Tongue (tissue), 2 donors: Measurements from ENCODE around the gene ZNF669.

DNA sequence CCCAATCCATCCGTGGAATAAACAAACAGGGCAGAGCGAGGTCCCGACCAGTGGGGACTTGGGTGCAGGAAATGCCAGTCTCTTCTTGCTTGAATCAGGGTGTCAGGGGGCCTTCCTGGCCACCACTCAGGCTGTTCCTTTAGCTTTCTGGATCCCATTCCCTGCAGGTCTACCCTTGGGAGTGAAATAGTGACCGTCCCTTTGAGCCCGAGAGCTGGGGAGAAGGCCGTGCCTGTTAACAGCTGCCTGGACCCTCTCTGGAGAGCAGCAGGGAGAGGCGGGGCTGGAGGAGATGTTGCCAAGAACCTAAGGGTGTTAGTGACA is 444.0 kb downstream of the KIF26B start:
- RAMPAGE, long total RNA, result no peak

GRCh38 chr1:246591442-246592149 is 25.3 kb downstream of the CNST start:
- RAMPAGE, long total RNA, result no peak

GRCh38 chr1:246650962-246651326 is 73.3 kb upstream of the SCCPDH start:
- RAMPAGE, long total RNA, result no peak

- RAMPAGE, long total RNA, result no peak
Observed at GRCh38 chr1:246689563-246690032, 34.6 kb upstream of the SCCPDH start.

DNA sequence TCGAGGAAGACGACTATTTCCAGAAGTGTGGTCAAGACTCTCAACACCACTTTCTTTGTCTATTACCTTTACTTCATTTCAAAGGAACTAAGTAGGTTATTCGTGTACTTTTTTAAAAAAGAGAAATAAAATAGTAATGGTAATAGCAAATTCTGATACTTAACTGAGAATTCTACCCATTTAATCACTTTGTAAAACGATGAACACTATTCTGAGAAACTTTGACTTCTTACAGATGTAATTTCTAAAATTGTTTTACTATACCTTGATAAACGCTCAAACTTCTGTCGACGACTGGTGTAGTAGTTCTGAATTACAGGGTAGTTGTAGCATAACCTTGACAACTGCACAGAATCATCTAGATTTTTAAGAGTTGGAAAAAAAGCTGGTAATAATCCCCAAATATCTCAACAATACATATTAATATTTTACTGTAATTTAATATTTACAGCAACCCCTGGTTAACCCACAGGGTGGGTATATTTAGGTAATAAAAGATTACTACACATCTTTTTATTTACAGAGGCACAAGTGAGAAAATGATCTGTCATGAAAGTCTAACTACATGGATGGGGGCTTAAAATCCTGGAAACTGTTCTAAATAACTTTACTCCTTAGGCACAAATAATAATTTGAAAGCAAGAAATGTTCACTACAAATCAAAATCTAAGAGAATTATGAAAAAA is 41.9 kb downstream of the AHCTF1 start:
- RAMPAGE, long total RNA, result no peak

DNA sequence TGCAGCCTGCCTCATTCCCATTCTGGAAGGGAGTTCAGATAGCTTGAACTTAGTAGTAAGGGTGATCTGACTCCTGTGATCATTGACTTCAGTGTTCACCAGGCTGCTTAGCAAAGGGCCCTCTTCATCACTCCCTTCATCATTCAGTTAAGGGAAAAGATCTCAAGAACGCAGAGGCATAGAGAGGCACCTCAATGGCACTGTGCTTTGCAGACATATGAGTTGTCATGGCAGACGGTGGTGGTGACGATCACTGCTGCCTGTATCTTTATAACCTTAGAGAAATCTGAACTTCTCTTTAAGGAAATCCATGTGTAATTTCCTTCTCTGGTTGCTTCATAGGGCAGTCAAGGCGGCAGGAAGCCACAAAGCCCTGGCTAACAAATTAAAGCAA is 30.0 kb upstream of the AHCTF1 start:
- RAMPAGE, long total RNA, result no peak

DNA sequence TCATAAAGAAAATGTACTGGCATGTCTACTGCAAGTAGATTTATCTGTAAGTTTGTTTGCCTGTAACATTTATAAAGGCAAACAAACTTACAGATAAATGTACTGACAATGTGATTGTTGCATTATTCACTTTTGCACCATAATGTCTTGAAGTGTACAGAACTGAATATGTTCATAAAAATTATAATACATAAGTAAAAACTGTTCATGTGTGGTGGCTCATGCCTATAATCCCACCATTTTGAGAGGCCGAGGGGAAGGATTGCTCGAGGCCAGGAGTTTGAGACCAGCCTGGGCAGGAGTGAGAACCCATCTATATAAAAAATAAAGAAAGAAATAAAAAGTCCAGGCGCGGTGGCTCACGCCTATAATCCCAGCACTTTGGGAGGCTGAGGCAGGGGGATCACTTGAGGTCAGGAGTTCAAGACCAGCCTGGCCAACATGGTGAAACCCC is 11.0 kb downstream of the ZNF695 start:
- RAMPAGE, long total RNA, result no peak

DNA sequence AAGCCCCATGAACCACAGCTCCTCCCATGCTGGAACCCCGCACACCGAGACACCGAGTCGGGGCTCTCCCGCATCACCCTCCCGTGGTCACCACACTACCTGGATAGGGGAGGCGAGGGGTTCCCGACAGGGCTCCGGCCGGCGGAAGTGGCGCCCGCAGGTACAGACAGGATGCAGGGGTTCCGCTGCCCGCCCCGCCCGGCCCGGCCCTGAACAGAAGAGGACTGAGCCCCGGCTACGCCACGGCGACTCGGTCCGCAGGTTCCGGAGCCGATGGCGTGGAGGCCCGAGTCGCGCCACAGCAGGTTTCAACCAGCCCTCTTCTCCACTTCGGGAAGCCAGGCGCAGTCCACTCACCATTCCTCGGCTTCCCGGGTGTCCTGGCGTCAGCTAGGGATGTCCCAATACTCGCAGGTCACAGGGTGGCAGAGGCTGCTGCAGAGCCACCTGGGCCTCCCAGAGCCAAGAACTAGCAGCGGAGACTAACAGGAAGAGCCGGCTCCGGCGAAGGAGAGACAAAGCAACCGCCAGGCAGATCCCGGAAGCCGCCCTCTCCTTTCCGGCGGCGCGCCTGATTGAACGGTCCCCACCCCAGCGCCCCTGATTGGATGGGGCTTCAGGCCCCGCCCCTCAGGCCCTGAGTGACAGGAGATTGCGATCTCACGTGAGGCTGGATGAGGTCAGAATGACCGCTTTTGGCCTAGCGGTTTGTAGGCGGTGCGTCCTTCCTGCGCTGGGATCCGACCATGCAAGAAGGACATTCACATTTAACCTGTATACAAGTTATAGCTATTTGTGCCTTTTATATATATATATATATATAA is at the start of gene ZNF669:
ZNF669 (minus strand) TSS at position 517 of the 824 bp plus-strand sequence.
- RAMPAGE, long total RNA, result no peak

- RAMPAGE, long total RNA, result no peak
Observed at GRCh38 chr1:247132813-247133518, 28.8 kb upstream of the ZNF669 start.

- RAMPAGE, long total RNA, result no peak
Observed at GRCh38 chr1:247299883-247300426, 31.7 kb downstream of the ZNF496 start.

DNA sequence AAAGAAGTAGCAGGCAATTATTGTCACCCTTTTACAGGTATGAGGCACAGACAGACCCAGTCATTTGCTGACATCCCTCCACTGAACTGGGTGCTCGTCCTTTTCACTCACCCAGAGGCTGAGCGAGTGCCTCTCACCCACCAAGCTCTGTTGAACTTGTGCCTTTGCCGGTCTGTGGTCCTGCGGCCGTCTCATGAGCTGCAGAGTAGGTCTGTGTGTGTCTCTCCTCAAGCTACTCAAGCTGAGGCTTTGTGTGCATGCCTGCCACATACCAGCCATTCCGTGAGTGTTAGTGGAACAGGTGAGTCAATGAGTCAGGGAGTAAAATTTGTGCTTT is 635 bp upstream of the NLRP3 start:
- RAMPAGE, long total RNA, result no peak

DNA sequence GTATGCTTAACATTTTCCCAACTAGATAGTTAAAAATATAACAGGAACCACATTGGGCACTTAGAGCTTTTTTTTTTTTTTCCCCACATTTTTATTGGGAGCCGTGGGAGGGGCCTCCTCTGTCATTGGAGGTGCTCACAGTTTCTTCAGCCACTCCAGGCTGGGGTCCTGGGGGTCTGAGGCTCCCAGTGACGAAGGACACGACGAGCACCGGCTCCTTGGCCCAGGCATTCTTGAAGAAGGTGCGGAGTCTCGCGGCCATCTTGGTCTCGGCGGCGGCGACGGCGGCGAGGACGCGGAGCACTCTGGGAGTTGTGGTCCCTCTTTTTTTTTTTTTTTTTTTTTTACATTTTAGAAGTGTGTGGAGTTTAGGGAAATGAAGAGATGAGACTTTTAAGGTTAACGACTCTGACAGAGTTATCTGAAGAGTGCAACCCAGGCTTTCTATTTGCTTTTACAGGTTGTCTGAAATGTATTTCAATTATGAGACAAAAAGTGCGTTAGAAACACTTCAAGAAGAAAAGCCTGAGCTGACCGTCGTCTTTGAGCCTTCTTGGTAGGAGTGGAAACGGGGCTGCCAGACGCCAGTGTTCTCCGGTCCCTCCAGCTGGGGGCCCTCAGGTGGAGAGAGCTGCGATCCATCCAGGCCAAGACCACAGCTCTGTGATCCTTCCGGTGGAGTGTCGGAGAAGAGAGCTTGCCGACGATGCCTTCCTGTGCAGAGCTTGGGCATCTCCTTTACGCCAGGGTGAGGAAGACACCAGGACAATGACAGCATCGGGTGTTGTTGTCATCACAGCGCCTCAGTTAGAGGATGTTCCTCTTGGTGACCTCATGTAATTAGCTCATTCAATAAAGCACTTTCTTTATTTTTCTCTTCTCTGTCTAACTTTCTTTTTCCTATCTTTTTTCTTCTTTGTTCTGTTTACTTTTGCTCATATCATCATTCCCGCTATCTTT is 9.7 kb downstream of the OR2B11 start:
- RAMPAGE, long total RNA, result no peak

GRCh38 chr1:247818803-247819367 is 5.0 kb downstream of the OR14A16 start:
- RAMPAGE, long total RNA, result no peak

DNA sequence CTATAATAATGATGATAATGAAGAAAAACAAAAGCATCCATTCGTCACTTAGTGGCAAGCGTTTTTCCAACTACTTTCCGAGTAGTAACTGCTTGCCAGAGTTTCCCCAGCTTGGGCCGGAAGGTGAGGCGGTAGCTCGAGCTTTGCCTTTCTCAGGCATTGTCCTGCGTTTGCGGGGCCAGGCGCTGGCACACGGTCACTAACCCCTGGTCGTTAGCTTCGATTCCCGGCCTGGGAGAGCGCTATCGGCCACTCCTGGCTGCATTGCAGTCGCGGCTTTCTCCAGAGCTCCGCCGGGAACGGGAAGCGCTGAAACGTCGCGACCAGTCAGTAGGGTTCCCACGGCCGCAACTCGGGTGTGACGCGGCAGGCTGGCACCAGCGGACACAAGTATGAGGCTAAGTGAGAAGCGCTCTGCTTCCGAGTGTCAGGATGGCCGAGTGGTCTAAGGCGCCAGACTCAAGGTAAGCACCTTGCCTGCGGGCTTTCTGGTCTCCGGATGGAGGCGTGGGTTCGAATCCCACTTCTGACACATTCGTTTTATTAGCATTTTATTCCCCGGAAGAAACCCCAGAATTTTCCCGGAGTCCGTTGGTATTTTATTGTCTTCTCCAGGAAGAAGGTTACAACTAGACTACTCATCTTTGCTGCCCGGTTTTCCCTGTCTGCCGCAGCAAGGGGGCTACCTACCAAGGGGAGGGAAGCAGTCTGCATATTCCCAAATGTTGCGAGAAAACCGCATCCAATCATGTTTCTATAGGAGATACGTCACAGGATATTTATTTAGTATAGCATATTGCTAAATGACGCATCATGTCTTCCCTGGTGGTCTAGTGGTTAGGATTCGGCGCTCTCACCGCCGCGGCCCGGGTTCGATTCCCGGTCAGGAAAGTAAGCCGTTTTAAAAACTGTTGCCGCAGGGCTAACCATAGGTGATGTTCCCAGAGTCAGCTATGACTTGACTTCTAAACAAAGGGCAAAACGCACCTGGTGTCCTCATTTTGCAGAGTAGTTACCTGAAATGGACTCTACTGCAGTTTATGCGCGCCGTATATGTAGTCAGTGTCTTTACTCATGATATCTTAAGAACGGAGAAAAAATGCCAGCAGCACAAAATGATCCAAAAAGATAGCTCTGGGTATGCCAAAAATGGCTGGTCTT is 14.9 kb upstream of the ZNF692 start:
- RAMPAGE, long total RNA, result no peak

- RAMPAGE, long total RNA, result no peak
Observed at GRCh38 chr1:248917231-248917785, 11.3 kb downstream of the PGBD2 start.